Skeletal muscle cell (primary cell): ENCODE results near the genes PGAM1 and NKX2-3.

- RRBS: no CpG with 5 or more reads among the region's 4 CpGs
These were observed 7.9 kb upstream of the PGAM1 start for GRCh38 chr10:97418050-97418544.

DNA sequence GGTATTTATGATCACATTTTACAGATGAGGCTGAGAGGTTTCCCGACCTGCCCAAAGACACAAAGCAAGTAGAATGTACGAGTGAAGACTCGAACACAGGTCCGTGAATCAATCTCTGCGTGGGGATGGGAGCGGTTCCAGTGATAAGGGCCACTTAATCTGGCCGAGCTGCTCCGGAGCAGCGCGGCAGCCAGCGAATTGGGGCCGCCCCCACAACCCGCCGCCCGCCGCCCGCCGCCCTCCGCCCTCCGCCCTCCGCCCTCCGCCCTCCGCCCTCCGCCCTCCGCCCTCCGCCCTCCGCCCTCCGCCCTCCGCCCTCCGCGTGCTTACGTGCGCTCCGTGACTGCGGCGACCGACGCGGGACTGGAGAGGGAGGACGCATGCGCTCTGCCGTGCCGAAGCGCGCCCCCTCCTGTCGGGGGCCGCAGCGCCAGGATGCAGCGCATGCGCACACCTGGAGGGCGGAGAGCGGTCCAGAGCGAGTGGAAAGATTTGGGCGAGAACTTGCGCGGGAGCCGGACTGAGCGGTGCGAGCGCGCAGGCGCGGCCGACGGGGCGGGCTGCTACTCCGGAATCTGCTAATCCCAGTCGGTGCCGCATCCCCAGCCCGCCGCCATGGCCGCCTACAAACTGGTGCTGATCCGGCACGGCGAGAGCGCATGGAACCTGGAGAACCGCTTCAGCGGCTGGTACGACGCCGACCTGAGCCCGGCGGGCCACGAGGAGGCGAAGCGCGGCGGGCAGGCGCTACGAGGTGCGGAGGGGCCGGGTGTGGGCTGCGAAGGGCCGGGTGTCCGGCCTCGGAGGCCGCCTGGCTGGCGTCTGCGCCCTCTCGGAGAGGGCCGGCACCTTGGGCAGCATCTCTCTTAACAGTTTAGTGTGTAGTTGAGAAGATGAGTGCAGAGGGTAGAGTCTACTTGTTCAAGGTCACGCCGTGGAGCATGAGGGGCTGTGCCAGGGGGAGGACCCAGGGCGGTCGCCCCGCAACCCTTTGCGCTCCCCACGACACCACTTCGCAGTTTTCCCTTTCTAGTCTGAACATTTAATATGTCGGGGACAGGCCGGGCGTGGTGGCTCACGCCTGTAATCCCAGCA is at the start of gene PGAM1:
TSS of gene PGAM1 (plus strand) at position 499 of the 1,095 bp plus-strand sequence.
- RRBS: 1% methylated on average over 25 of the region's 113 CpGs

DNA sequence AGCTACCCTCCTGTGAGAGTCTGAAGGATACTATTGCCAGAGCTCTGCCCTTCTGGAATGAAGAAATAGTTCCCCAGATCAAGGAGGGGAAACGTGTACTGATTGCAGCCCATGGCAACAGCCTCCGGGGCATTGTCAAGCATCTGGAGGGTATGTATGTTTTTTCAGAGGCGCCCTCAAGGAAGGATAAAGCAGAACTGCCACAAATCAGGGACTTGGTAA is 4.9 kb downstream of the PGAM1 start:
- RRBS: no CpG with 5 or more reads among the region's 3 CpGs

- RRBS: no CpG with 5 or more reads among the region's 14 CpGs
These were observed 9.2 kb downstream of the PGAM1 start for GRCh38 chr10:97434923-97435760.

DNA sequence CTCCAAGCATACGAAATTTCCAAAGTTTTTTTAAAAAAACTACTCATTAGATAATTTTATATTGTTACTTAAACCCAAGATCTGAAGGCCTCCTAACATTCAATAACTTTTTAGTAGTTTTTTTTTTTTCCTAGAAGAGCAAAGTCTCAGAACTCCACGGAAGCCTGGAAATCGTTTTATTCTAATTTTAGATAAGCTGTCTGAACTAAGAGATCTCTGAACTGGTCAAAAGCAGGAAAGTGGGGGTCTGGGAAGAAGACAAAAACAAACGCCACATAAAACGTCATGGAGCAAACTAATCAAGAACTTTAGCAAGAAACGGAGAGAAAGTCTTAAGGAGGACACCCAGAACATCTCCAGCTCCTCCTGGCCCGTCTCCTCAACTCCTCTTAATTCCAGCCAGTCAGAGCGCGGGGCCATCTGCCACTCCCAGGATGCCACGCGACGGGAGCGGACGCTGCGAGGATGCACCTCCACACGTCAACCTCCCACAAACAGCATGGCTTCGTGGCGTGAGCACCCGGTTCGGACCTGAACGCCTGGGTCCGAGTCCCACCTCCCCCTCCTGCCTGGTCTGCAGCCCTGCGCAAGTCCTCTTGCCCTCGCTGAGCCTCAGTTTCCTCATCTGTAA is 701 bp downstream of the MMS19 start:
- RRBS: no CpG with 5 or more reads among the region's 24 CpGs

GRCh38 chr10:97518893-97519340 is 20.2 kb downstream of the UBTD1 start:
- RRBS: no CpG with 5 or more reads among the region's 6 CpGs

- RRBS: no CpG with 5 or more reads among the region's 8 CpGs
These were observed 29.6 kb upstream of the ANKRD2 start for GRCh38 chr10:97542947-97543499.

- RRBS: no CpG with 5 or more reads among the region's 19 CpGs
These were observed 22.5 kb upstream of the ANKRD2 start for GRCh38 chr10:97549853-97550763.

GRCh38 chr10:97578086-97578545 is 5.5 kb downstream of the ANKRD2 start:
- RRBS: no CpG with 5 or more reads among the region's 30 CpGs

GRCh38 chr10:97648354-97649563 is 8.3 kb downstream of the PI4K2A start:
- RRBS: no CpG with 5 or more reads among the region's 7 CpGs

- RRBS: no CpG with 5 or more reads among the region's 7 CpGs
These were observed 20.9 kb downstream of the AVPI1 start for GRCh38 chr10:97665852-97666861.

GRCh38 chr10:97781186-97781703 is 9.4 kb upstream of the SFRP5 start:
- RRBS: no CpG with 5 or more reads among the region's 5 CpGs

GRCh38 chr10:97851488-97852013 is 1.9 kb downstream of the GOLGA7B start:
- RRBS: no CpG with 5 or more reads among the region's 6 CpGs

DNA sequence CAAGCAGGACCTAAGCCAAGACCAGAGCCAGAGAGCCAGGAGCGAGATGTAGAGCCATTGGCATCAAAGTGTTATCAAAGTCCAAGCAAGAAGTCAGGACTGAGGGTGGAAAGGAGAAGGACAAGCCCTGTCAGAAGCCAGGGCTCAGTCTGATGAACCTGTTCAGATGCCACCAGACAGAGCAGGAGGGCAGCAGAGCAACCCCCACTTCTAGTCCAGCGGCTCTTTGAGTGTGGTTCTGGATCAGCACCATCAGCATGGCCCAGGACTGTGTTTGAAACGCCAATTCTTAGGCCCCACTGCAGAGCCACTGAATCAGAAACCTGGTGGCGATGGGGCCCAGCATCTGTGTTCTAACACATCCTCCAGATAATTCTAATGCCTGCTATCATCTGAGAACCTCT is 6.9 kb upstream of the LOXL4 start:
- RRBS: no CpG with 5 or more reads among the region's 4 CpGs

DNA sequence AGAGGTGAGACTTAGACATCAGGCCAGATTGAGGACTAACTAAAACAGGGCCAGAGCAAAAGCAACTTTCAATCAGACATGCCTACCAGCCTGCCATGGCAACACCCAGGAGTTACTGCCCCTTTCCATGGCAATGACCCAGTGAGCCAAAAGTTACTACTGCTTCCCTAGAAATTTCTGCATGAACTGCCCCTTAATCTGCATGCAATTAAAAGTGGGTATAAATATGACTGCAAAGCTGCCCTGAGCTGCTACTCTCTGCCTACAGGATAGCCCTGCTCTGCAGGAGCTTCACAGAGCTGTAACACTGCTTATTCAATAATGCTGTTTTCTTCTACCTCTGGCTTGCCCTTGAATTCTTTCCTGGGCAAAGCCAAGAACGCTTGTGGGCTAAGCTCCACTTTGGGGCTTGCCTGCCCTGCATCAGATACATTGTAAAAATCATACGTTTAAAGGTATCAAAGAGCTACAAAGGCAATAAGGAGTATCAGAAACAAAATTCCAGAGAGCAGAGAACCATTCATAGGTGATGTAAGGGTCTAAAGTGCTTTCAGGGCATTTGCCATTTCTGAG is 24.9 kb upstream of the CNNM1 start:
- RRBS: no CpG with 5 or more reads among the region's 2 CpGs

DNA sequence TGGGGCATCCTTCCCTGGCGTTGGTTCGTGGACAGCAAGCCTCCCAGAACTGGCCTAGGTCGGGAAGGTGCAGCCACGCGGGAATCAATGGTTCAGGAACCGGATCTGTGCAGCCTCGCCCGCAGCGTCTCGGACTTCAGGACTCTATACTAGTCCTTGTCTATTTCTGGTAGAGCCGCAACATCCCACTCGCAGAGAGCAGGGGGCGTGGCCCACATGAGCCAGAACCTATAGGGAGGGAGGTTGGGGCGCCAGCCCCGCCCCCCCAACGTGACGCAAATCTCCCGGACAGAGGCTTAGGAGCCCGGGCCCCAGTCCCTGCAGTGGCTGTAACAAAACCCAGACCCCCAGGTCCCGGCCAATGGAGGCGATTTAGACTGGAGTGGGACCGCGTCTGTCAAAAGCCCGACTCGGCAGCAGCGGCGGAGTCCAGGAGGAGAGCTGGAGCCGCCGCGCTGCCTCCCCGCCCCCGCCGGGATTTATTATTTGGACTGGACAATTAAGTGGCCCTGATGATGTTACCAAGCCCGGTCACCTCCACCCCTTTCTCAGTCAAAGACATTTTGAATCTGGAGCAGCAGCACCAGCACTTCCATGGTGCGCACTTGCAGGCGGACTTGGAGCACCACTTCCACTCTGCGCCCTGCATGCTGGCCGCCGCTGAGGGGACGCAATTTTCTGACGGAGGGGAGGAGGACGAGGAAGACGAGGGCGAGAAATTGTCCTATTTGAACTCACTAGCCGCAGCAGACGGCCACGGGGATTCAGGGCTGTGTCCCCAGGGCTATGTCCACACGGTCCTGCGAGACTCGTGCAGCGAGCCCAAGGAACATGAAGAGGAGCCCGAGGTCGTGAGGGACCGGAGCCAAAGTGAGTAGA is at the start of gene NKX2-3:
TSS of gene NKX2-3 (plus strand) at position 323 of the 879 bp plus-strand sequence.
- RRBS: 9% methylated on average over 3 of the region's 54 CpGs

- RRBS: no CpG with 5 or more reads among the region's 6 CpGs
These were observed 6.4 kb downstream of the NKX2-3 start for GRCh38 chr10:99539083-99539512.

DNA sequence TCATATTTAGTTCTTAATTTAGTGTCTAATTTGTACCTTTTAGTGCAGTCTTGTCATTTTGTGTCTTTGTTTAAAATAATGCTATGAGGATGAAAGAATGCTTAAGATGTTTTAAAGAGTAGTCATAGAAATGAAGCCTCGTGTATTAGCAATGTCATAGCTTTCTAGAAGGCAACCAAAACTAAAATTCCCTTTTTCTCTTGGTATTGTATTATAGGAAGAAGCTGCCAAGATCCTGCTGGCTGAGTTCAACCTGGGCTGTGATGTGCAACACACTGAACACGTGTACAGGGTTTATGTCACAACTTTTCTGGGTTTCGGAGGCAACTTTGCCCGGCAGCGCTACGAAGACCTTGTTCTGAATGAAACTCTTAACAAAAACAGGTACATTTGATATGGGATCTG is 36.2 kb downstream of the COX15 start:
- RRBS: no CpG with 5 or more reads among the region's 6 CpGs

GRCh38 chr10:99776059-99776310 is 6.5 kb upstream of the ABCC2 start:
- RRBS: no CpG with 5 or more reads among the region's 1 CpG

DNA sequence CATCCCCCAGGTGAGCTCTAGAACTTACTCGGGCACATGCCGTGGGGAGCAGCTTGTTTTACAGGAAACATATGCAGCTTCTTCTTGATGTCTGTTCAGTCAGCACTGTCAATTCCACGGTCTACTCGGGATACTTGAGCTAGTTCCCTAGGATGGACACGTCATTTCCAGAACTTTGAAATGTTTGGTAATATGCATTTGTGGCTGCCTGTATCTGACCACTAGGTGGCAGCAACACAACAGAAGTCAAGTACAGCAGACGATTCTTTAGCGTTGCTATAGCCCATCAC is 63.3 kb downstream of the ABCC2 start:
- RRBS: no CpG with 5 or more reads among the region's 7 CpGs